HCT116 (cell line): ENCODE data around the genes RASSF4, DEPP1, ALOX5, ANTXRL and ANXA8L1.

GRCh38 chr10:44249343-44250137 is 135.4 kb downstream of the CXCL12 start:
- RRBS: no CpG with 5 or more reads among the region's 15 CpGs

- RRBS: no CpG with 5 or more reads among the region's 1 CpG
Measured at GRCh38 chr10:44438113-44438464, 53.2 kb upstream of the CXCL12 start.

DNA sequence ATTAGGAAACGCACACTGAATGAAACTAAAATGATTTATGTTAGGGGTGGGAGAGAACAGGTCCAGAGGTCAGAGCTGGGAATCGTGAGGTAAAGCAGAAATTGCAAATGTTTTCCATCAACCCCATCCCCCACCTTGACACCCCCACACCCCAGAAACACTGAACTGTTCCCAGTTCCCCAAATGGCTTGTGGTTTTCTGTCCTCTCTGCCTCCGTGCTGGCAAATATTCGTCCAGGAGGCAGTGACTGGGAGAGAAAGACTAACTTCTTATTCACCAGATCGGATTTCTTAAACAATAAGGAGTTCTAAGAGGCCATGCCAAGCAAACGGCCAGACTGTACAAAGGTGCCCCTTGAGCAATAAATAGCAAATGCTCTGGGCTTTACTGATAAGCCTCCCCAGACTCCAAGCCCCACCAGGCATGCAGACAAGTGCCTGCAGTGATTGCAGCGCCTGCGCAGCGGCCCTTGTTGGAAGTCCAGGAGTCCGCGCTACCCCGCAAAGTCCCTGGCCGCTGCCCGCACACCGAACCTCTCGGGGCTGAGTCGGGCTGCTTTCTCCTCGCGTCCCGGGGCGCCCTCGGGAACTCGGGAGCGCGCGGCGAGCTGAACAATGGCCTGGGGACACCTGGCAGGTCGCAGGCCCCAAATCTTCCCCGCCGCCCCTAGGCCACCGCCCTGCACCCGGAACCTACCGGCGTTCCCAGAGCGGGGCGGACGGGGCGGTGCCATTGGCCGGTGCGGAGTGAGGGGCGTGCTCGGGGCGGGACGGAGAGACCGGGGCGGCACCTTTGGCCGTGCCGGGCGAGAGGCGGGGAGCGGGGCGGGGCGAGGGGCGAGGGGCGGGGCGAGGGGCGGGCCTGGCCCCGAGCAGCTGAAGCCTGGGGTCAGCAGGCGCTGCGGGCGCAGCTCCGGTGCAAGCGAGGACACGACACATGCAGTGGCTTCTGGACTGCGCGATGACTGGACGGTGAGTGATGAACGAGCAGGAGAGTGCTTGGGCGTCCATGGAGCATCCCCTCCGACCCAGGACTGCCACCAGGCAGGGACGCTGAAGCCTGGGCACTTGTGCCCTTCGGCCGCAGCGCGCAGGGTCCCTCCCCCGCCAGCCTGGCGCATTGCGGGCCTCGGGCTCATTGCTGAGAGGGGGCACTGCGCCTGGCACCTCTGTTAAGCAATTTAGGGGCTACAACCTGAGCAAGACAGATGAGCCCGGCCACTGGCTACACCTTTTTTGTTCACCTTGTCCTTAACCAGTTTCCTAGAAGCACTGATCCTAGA is at the start of gene RASSF4:
Gene RASSF4 (plus strand): TSS at position 907 of the 1,282 bp plus-strand sequence.
- RRBS: 1% methylated on average over 13 of the region's 81 CpGs

- RRBS: no CpG with 5 or more reads among the region's 10 CpGs
Measured at GRCh38 chr10:44978515-44979191, at the start of gene DEPP1. DEPP1 (minus strand) TSS chr10:44978809.

DNA sequence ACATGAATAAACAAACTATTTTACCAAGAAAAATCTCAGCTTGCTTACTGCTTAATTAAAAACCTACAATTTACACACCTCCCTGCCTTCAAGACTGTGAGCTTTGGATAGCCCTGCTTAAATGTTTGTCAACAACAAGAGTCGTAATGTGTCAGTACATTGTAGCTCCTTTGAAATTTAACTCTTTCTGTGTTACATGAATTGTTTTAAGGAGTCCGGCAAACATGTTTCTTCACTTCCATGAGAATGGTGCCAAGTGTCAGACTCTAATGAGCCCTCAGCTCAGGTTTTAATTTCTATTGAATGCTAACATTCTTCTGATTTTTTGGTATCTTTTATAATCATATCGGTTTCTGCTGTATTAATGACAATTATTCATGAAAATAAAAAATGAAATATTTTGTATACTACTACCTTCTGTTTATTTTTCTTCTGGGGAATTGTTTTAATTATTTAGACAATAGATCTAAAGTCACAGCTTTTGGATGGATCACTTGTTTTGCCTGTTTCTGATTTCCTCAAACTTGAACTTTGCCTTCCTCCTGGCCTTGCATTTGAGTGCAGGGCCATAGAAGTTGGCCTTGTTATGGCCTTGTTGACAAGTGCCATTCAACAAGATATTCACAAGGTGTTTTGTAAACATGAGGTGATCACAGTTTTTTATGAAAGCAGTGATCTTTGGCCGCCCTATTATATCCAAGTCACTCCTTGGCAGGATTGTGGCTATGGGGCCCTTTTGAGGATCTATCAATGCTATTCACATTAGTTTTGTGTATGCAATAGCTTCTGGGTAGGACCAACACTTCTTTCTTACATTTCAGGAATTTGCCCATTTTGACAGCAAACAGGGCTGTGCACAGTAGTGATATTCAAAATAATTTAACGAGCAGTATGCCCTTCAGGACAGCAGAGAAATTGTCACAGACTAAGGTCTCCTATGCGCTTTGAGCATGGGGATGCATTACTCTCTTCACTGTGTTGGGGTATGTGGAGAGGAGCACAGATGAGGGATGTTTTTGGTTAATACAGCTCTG is 4.5 kb downstream of the ZNF22 start:
- RRBS: no CpG with 5 or more reads among the region's 6 CpGs

GRCh38 chr10:45372920-45373501 is 1.0 kb upstream of the ALOX5 start:
- RRBS: no CpG with 5 or more reads among the region's 29 CpGs

GRCh38 chr10:45373502-45374468 is at the start of gene ALOX5:
ALOX5 (plus strand) TSS chr10:45374216.
- RRBS: 2% methylated on average over 18 of the region's 79 CpGs

DNA sequence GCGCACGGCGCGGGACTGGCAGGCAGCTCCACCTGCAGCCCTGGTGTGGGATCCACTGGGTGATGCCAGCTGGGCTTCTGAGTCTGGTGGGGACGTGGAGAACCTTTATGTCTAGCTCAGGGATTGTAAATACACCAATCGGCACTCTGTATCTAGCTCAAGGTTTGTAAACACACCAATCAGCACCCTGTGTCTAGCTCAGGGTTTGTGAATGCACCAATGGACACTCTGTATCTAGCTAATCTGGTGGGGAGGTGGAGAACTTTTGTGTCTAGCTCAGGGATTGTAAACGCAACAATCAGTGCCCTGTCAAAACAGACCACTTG is 65.9 kb upstream of the MARCHF8 start:
- RRBS: no CpG with 5 or more reads among the region's 7 CpGs

GRCh38 chr10:45971457-45971663 is 929 bp upstream of the TIMM23 start:
- RRBS: no CpG with 5 or more reads among the region's 2 CpGs

GRCh38 chr10:45998105-45998976 is 26.1 kb downstream of the TIMM23 start:
- RRBS: no CpG with 5 or more reads among the region's 7 CpGs

GRCh38 chr10:46001425-46002672 is 28.6 kb downstream of the NCOA4 start:
- RRBS: no CpG with 5 or more reads among the region's 15 CpGs

- RRBS: no CpG with 5 or more reads among the region's 4 CpGs
Measured at GRCh38 chr10:46286673-46287211, at the start of gene ANTXRL. ANTXRL (plus strand) TSS chr10:46286997.

DNA sequence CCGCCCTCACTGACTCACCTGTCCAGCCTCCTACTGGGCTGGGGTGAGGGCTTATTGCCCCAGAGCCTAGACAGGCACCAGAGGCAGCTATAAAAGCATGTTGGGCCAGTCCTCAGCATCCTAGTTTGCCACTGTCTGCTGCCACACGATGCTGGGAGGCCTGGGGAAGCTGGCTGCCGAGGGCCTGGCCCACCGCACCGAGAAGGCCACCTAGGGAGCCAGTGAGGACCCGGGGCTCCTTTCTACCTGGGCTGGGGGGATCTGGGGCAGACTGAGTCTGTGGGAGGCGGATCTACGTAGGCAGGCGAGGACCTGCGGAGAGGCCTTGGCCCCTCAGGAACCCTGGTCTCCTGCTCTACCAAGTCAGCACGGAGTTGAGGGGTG is 6.6 kb upstream of the ANXA8L1 start:
- RRBS: no CpG with 5 or more reads among the region's 11 CpGs

DNA sequence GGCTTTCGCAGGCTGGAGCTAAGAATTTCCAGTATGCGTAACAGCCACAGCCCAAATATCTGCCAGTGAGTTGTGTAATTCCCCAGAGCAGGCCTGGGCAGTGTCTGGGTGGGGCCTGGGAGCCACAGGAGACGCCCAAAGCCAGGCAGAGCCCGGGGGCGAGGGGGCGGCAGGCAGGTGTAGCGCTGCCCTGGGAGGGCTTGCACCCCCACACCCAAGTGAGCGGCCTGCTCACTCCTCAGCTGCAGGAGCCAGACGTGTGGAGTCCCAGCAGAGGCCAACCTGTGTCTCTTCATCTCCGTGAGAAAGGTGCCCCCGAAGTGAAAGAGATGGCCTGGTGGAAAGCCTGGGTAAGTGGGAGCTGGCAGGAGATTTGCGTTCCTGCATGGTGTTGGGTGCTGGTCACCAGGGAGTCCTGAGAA is at the start of gene ANXA8L1:
Gene ANXA8L1 (plus strand): TSS at position 254 of the 422 bp plus-strand sequence.
- RRBS: no CpG with 5 or more reads among the region's 12 CpGs

GRCh38 chr10:46523436-46523998 is 32.9 kb downstream of the GPRIN2 start:
- RRBS: no CpG with 5 or more reads among the region's 7 CpGs

GRCh38 chr10:47407008-47407416 is 22.9 kb upstream of the ZNF488 start:
- RRBS: no CpG with 5 or more reads among the region's 5 CpGs

- RRBS: no CpG with 5 or more reads among the region's 13 CpGs
Measured at GRCh38 chr10:47583242-47583577, 59.8 kb upstream of the AGAP9 start.

DNA sequence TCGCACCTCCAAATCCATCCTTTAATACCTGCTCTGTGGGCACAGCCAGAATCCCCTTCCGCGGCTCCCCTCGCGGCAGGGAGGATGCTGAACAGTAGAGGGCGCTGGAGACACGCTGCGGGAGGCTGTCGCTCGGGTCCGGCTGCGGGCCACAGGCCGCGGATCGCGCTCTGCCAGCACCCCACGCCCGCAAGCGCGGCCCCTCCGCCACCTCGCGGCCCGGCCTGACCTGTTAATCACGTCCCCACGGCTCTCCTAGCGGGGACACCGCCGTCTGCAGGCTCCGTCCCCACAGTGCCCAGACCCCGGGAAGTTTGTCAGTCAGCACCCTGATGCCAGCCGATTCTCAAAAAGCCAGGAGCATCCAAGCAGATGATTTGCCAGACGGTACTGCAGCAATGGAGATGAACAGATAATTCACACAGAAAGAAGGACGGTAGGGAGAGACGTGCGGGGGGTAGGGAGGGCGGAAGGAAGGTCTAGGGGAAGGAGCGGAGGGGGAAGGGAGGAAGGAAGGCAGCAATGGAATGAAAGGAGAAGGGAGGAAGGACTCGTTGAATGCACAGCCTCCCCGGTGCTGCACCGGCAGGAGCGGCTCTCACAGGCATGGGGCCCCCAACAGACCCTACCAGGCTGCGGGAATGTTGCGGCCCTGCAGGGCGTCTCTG is 19.7 kb downstream of the SYT15B start:
- RRBS: no CpG with 5 or more reads among the region's 45 CpGs

DNA sequence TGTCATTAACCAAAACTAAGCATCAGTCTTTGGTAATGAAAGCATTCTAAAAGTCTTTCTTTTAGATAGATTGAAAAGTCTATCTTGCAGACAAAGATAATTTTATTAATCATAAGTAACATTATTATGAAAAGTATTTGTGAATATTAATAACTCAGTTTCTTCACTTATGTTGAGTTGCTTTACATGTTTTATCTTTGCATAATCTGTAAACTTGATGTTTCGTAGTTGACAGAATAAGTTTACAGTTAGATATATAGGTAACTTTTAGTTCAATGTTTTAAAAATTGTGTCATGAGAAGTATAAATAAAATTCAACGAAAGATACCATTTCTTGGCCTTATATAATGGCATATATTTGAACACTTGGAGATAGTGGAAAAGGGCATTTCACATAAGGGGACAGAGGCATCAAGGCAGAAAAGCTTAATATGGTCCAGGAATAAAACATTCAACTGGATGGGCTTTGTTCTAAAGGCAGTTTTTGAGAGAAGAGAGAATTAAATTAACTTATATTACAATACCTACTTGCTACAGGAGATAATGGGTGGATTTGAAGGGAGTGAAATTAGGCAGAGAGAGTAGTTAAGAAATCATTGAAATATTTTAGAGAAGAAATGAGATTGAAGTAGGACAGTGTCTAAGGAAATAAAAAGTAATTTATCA is 61.1 kb downstream of the MAPK8 start:
- RRBS: no CpG with 5 or more reads among the region's 2 CpGs

DNA sequence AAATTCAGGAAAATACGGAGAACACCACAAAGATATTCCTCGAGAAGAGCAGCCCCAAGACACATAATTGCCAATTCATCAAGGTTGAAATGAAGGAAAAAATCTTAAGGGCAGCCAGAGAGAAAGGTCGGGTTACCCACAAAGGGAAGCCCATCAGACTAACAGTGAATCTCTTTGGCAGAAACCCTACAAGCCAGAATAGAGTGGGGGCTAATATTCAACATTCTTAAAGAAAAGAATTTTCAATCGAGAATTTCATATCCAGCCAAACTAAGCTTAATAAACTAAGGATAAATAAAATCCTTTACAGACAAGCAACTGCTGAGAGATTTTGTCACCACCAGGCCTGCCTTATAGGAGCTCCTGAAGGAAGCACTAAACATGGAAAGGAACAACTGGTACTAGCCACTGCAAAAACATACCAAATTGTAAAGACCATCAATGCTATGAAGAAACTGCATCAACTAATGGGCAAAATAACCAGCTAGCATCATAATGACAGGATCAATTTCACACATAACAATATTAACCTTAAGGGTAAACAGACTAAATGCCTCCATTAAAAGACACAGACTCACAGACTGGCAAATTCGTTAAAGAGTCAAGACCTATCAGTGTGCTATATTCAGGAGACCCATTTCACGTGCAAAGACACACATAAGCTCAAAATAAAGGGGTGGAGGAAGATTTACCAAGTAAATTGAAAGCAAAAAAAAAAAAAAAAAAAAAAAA is 66.6 kb downstream of the MAPK8 start:
- RRBS: no CpG with 5 or more reads among the region's 6 CpGs